Smooth muscle cell (in vitro differentiated cells): ENCODE data around the gene RABGAP1L.

DNA sequence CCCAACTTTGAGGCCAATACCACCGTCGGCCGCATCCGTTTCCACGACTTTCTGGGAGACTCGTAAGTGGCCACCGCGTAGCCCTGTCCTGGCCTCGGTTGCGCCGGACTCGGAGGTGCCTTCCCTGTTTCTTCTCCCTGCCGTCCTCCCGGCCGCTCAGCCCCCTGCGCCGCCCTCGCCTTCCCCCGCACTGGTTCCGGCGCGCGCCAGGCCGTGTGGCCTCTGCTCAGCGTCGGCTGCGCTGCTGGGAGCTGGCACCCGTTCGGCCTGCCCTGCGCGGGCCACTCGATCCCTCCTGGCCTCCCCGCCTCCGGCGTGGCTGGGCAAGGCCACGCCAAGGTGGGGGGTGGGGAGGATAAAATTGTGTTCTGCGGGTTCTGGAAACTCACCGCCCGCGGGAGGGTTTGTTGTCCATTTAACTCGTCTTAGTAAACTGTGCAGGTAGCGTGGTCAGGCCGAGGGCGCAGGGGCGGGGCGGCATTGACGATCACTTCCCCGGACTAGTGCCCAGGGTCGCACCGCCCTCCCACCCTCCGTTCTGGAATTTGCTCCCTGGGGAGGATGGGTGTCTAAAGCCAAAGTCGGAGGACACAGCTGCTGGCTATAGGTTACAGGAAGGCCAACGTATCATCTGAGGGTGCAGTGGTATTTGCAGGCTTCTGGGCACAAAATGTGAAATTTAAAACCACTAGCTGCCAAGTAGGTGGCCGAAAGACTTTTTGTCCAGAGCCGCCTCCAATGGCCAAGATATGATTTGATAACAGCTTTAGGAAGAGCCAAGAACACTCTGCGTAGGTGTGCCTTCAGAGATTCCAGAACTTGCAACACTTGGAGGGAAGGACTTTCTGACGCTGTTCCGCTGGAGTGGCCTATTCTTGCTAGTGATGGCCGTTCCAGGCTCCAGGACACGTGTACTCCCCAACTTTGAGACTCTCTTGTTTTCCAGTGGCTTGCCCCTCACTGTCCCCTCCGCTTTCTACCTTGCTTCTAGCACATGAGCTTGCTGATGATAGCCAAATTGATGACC, 609 bp downstream of the PRDX6 start:
- RAMPAGE, long total RNA, result no peak

GRCh38 chr1:173487524-173488360, 10.6 kb downstream of the PRDX6 start:
- RAMPAGE, long total RNA, result no peak

- RAMPAGE, long total RNA, result no peak
Measured at GRCh38 chr1:173925535-173925894, 8.4 kb upstream of the SERPINC1 start.

DNA sequence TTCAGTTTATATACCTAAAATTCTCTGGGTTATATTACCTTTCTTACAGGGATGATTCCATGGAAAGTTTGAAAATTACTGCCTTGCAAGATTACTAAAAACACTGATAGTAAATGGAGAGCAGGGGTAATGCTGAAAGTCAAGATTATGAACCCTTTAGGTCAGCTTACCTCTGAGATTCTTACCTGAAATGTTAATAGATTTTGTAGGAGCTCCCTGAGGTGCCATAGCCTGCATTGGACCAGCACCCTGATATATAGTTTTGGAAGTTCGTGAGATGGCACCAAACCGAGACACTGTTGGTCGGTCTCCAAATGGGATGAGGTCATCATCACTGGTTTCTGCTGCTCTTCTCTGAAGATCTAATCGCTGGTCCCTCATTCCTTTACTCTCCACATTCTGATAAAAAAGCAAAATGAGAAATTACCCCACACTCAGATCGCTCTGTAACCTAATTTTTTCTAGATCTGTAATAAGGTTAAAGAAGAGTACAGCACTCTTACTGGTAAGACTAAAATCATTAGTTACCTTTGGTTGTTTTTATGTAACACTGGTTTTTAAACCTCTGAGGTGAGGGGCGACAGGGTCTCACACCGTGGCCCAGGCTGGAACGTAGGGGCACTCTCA, 30.2 kb upstream of the SERPINC1 start:
- RAMPAGE, long total RNA, result no peak

DNA sequence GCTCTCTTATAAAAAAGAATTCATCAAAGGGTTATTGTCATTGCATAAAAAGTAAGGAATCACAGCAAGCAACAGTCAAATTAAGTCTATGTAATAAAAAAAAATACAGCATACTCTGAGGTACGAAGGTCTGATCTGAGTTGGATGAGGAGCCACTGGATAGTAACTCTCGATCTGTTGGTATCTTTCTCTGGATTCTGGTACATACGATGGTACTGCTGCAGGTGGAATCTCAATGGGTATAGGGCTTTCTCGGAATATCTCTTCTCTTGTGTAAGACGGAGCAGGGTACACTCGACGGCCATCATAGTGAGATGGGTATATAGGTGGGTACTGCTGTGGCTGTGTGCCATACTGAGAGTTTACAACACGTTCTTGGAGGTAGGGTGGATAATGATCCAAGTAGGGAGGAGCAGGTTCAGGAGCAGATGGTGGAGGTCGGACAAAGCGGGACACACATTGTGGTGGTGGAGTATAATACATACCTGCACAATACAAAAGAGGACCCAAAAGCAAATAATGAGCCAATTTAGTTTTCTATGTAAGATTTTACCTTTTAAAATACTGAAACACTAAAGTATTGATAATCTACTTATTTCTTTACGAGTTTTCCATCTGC, 44.6 kb upstream of the SERPINC1 start:
- RAMPAGE, long total RNA, result no peak

DNA sequence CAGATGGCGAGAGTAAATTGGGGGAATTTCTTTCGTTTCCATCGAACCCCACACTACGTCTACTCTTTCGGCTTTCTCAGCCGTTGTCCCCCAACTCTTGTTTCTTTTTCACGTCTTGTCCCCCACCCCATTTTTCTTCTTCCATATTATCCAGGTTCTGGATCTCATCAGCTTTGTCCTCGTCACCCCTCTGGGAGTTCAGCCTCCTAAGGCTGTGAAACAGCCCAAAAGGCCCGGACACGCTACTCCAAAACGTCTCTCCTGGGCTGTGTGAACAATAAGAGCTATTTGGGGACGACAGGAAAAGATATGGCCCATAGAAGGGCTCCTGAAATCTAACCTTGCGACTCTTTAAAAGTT, 452 bp upstream of the RC3H1 start:
- RAMPAGE, long total RNA, result no peak

DNA sequence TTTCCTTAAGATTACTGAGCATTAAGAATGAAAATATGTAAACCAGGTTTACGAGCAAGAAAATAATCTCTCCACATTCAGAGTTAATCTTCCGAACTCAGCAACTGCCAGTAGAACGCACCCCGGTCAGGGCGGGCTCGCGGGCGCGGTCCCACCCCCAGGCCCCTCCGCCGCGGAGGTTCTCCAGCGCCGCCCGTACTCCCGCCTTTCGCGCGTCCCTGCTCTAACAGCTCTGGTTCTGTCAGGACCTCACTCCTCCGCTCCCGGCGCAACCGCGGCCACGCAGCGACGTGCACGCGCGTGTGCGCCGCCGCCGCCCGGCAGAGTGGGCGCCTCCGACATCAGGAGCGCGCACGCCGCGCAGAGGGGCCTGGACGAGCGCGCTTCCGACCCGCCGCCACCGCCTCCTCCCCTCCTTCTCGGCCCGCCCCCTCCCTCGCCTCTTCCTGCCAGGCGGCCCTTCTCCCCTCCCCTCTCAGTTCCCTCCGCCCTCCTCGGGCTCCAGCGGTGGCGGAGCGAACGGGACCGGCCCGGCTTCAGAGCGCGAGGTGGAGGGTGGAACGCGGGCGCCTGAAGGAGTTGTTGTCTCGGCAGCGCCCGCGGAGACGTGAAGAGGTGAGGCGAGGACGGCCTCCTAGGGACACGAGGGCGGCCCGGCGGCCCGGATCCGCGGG, at the start of gene RABGAP1L:
Gene RABGAP1L, plus strand, starts transcription at position 478 of the 674 bp plus-strand sequence.
- RAMPAGE, long total RNA, result start-site peak on the plus strand centred at position 469 of the sequence, 107 bp wide, 113 and 70 reads in 2 replicates

DNA sequence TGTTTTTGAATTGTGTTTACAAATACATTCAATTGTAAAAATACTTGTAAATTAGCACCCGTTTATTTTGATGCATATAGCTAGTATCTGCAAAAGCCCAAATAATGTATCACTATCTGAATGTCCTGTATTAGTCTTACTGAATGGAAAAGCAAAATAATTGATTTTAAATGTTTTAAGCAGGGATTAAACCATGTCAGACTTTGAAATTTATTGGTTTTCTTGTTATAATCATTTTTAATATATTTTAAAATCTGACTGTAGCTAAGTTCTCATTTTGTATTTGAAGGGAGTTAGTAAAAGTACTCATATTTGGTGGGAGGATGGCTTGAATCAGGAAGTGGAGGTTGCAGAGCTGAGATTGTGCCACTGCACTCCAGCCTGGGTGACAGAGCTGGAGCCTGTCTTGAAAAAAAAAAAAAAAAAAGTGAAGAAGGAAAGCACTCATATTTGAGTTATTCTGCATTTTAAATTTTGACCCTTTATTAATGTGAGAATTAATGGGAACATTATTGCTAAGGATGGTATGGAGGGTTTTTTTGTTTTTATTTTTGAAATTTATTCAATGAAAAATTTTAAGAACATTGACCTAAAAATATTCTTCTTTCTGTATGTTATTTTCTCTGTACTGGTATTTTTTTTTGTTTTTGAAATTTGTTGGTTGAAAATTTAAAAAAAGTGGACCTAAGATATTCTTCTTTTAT, 106.0 kb downstream of the RABGAP1L start:
- RAMPAGE, long total RNA, result no peak

- RAMPAGE, long total RNA, result no peak
Measured at GRCh38 chr1:174800577-174800995, 199.2 kb upstream of the CACYBP start.

- RAMPAGE, long total RNA, result no peak
Measured at GRCh38 chr1:174848399-174849043, 151.2 kb upstream of the CACYBP start.

GRCh38 chr1:174872579-174873082, 127.1 kb upstream of the CACYBP start:
- RAMPAGE, long total RNA, result no peak

DNA sequence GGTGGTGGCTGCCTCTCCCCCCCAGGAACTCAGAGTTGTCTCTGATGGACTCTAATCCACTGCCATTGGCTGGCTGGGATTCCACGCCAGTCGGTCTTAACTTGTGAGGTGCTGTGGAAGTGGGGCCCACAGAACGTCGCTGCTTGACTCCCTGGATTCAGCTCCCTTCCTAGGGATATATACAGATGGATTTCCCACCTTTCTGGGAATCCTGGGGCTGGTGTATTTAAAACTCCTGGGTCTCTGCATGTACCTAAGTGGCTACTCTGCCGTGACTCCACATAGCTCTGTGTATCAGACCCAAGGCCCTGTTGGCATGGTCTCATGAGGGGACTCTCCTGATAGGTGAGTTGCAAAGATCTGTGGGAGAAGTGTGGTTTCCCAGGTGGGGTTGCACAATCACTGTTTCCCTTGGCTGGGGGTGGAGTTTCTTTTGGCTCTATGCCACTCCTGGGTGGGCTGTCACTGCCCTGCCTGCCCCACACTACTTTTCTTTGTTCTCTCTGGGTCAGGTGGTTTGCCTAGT, 97.4 kb upstream of the CACYBP start:
- RAMPAGE, long total RNA, result no peak

GRCh38 chr1:174966900-174967372, 32.8 kb upstream of the CACYBP start:
- RAMPAGE, long total RNA, result no peak

DNA sequence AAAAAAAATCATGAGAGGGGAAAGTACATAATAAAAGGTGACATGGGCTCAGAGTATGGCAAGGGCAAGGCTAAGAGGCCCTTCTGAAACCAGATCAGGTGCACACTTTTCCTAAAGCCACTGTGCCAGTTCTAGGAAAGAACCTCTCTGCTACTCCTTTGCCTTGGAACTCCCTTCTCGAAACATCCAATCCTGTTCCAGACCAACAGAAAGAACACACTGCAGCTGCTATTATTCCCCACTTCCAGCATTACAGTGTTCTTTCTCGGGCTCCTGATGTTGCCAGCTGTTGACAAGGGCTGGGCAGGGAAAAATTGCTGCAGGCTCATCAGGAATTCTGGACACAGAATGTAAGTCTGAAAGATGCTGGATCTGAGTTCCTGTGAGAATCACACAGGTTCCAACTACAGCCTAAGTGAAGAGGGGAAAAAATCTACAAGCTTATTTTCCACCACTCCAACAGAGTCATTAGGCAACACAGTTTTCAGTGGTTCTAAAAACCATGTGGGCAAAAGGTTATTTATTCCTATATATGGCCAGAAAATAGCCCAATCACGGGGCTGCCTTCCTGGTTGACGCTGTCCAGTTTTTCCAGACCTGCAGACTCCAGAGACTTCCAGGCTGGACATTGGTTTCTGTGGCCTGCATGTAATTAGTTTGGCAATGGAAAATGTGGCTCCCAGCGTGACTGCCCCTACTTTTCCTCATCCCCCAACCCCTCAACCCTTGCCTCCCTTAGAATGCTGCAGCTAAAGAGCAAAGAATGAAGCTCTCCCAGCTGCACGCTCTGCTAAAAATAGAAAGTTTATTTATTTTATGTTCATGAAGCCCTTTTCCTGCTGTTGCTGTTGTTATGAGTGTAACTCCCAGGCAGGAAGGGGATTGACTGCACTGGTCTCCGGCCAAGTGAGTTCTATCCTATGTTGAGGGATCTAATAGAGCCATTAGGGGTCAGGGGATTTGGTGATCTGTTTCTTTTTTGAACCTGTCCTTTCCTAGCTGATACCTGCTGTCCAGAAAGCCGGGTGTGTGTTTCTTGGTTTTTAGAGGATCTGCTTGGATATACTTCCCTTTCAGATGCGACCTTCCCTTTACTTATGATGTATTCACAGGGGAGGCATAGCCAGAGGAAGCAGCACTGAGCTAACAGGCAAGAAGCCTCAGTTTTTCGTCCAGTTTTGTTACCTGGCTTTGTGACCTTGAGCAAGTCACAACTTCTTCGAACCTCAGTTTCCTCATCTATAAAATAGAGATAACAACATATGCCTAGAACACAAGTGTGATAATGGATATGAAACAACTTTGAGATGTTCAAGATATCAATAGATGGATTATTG, 8.4 kb upstream of the KIAA0040 start:
- RAMPAGE, long total RNA, result no peak

DNA sequence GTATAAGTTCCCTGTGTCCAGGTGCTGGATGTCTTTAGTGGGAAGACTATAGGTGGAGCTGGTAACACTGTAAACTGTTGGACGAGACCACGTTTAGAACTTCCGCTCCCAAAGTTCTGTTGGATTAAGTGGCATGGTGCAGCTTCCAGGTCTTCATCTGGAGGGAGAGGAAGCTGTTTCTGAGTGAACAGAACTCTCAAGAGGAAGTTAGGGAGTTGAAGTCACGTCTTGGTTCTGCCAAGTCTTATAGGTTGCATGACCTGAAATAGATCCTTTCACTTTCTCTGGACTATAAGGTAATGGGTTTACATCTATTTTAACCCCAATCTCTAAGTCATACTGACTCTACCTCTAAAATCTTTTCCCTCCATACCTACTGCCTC, 97.4 kb upstream of the TNR start:
- RAMPAGE, long total RNA, result no peak

GRCh38 chr1:176112598-176113135, 94.4 kb downstream of the COP1 start:
- RAMPAGE, long total RNA, result no peak

GRCh38 chr1:176515073-176515895, 52.3 kb downstream of the PAPPA2 start:
- RAMPAGE, long total RNA, result no peak

DNA sequence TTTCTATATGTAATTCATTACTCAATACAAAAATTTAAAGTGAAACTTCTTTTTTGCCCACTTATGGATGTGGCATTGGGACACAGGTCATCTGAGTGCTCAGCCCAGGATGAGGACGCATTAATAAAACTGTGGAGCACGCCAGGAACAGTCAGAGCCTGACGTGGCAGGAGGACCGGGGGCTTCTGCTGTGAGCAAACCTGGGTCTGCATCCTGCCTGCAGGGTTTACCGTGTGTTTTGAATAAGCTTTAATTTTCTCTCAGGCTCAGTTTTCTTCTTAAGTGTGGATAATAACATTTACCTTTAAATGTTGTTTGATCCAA, 323.5 kb downstream of the PAPPA2 start:
- RAMPAGE, long total RNA, result no peak

DNA sequence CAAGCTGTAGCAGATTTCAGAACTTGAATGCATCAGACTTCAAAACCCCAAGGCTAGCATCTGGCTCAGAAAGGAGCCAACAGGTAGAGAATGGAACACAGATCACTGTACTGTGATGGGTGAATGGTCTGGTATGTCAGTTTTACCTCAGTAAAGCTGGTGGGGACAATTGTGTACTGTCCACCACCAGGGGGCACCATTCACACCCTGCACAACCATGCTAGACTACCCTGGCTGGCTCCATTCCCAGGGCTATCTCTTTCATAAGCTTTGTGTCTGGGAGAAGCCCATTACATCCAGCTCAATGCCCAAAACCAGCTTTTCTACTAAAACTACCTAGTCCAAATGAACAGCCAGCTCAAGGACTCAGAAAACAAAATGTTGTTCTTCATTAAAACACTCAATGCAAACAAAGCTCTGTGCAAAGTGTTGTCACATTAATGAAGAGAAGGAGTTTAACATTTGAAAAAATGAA, 62.0 kb upstream of the SEC16B start:
- RAMPAGE, long total RNA, result no peak

DNA sequence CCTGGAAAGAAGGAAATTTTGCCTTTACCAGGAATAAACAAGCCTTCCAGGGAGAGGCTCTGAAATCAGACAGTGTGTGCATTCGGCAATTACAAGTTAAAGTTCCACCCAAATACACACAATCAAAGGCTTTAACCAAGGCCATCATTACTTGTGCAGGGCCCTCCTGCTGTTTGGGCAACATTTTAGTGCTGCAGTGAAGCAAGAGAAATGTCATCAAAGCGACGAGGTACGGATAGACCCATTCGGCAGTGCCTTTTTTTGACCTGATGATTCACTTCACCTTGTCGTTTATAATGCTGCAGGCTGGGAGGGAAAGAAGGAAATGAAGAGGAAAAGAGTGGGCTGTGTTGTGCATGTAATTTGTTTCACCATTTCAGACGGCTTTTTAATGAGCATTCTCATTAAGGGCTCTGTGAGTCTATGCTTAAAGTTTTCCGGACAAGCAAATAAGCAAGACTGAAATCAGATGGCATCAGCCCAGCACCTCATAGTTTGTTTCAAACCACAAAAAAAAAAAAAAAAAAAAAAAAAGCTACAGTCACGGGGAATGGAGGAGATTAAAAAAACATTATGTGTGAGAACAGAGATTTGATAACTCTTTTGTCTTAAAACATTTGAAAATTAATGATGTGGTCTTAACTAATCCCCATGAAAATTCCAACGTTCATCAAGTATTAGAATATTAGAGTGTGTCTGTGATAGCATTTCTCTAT, 40.8 kb upstream of the RASAL2 start:
- RAMPAGE, long total RNA, result no peak